Colon Carcinoma Metastatic in the Lung (tissue), 2 donors: ENCODE results near the genes PROX1 and SMYD2.

GRCh38 chr1:213070320-213070851 lies 19.3 kb downstream of the RPS6KC1 start:
- PRO-cap, 2 experiments = no peak in any of the 2 experiments

GRCh38 chr1:213975710-213976151 lies 12.0 kb upstream of the PROX1 start:
- PRO-cap, 2 experiments = no peak in any of the 2 experiments

- PRO-cap, 2 experiments = peak in 2 of 2 experiments; most common plus-strand start chr1:213987947 (in 2)
These were observed at the start of gene PROX1 for GRCh38 chr1:213987913-213988585. TSS of gene PROX1 (plus strand) at chr1:213987973.

DNA sequence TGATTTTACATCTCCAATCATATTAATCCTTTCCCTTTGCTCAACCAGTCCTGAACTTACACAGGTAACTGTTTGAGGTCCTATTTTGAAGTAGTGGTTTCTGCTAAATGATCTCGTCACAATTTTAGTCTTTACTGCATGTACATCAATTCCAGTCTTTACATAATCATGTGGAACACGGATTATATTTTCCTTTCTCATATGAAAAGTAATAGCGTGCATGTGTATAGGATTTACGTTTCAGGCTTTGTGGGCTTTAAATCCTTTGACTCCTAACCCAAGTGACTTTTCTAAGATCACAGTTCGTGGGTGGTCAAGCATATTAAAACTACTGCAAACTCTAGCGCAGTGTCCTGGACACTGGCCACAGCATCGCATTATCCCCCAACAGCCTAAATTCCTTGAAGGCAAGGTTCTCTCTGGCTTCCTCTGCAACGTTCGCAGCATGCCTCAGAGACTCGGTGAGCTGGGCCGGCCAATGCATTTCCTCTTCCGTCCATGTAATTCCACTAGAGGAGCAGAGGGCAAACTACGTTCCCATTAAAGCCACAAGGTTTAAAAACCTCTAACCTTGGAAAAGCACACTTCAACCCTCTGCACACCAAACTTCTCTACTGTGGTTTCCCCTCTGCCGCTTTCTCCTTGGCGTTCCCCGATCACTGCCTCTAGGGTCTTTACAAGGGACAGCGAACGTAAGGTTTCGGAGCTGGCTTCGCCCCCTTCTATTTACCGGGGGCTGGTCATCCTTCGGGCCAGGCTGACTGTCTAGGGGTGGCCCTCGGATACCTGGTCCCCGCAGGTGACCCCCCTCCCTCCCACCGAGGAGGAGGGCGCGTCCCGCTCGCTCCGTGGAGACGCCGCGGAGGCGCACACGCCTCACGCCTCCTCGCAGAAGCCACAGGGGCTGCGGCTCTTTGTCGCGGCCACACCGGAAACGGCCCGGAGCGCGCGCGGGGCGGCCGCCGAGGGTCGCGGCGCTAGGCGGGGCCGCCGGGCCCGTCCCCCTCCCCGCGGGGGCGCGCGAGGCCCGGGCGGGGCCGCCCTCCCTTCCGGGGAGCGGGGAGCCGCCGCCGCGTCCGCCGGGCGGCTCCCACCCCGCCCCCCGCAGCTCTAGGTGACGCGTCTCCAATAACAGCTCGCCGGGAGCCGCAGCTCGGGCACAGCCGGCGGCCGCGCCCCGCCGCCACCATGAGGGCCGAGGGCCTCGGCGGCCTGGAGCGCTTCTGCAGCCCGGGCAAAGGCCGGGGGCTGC lies at the start of gene SMYD2:
Gene SMYD2 (plus strand): TSS at position 1,093 of the 1,252 bp plus-strand sequence.
- PRO-cap, 2 experiments = peak in 2 of 2 experiments; most common plus-strand start position 1,160 of the sequence (in 2); most common minus-strand start position 1,104 of the sequence (in 2)

DNA sequence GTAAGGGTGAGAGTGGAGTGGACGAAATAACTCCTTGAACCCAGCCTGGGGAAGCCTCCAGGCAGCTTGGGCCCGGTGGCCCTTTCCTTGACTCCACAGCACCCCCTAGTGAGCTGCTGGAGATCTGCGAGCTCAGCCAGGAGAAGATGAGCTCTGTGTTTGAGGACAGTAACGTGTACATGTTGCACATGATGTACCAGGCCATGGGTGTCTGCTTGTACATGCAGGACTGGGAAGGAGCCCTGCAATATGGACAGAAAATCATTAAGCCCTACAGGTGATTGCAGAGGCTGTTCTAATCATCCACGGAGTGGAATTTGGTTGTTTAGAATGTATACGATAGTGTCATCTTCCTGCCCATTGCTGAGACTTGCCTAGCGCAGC lies 50.9 kb downstream of the SMYD2 start:
- PRO-cap, 2 experiments = no peak in any of the 2 experiments

DNA sequence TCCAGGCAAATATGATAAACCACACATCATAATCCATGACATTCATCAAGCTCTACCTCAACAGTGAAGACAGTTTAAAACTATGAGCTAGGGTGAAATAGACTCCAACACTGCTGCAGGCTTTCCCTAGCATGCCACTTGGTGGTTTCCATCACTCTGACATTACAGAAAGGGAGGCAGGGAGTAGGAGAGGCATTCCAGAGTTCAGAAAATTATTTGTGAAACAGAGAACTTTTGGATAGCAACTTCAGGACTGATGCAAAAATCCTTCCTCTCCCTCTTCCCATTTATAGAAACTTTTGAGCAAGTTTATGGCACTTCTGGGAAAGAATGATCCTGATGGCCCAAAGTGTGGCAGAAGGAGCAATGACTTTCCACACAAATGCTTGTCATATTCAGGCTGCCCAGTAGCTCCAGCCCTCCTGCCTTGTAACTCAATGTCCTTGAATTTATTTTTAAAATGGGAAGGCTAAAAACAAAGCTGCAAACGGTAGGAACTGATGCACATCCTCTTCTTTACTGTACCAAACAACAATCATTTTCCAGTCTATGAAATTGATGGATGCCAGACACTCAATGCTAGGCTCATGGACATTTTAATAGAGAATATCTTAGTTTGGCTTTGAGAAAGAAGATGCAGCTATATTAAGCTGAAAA lies 70.8 kb downstream of the SMYD2 start:
- PRO-cap, 2 experiments = no peak in any of the 2 experiments

DNA sequence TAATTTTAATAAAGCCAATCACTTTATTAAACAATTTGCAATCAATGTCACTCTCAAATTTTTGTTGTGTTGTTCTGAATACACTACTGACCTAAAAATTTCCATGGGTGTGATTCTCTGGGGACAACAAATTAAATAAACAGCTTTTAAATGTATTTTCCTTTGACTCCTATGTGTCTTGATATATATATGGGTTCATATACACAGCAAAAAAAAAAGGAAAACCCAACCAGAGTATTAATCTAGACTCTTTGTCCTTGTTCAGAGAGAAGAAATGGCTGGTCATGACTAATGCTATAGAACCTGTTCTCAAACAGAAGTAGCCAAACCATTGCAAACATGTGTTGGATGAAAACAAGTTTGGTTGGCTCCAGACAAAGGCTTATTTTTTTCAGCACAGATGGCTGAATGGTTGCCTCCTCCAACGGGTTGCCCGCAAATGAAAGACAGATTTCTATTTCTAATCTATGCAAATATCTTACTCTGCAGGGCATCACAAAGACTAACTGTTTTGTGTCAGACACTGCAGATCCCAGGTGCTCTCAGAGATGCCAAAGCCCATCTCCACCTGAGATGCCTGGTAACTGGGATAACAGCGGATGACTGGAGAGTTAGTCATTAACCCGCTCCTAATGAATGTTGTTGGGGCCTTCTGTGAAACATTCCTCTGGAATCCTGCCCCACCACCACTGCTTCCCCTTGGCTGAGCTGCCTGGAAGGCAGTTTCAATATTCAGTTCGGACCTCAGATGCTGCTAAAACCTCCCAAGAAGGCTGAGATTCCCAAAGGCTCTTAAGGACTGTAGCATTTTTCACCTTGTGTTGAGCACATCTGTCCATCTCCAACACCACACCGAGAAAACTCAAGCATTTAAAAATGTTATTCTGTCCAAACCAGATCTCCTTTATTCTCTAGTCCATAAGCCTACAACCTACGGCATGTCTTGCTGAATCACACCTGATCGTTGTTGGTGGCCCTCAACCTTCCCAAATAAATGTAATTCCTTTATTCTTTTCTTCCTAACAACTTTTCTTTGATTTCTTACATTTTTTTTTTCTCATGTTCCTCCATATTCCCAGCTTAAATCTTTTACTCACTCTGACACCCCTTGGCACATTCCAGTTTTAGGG lies 104.5 kb downstream of the PTPN14 start:
- PRO-cap, 2 experiments = no peak in any of the 2 experiments

GRCh38 chr1:214451649-214452198 lies 99.7 kb downstream of the PTPN14 start:
- PRO-cap, 2 experiments = no peak in any of the 2 experiments

DNA sequence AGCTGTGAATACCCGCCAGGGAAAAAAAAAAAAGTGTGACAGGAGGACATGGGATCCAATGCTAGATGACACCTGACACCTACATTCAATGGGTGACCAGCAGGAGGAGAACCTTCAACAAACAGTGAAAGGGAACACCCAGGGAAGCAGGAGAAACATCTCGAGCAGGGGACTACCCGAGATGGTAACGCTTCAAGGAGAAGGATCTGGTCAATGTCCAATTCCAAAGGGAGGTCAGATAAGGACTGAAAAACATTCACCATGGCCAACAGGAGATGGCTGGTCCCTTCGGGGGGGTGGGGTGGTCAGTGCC lies 46.3 kb downstream of the PTPN14 start:
- PRO-cap, 2 experiments = no peak in any of the 2 experiments

GRCh38 chr1:214646535-214646747 lies 43.4 kb downstream of the CENPF start:
- PRO-cap, 2 experiments = no peak in any of the 2 experiments

- PRO-cap, 2 experiments = no peak in any of the 2 experiments
These were observed 172.8 kb upstream of the KCTD3 start for GRCh38 chr1:215394179-215394913.

- PRO-cap, 2 experiments = no peak in any of the 2 experiments
These were observed 16.1 kb downstream of the KCTD3 start for GRCh38 chr1:215582858-215584039.

DNA sequence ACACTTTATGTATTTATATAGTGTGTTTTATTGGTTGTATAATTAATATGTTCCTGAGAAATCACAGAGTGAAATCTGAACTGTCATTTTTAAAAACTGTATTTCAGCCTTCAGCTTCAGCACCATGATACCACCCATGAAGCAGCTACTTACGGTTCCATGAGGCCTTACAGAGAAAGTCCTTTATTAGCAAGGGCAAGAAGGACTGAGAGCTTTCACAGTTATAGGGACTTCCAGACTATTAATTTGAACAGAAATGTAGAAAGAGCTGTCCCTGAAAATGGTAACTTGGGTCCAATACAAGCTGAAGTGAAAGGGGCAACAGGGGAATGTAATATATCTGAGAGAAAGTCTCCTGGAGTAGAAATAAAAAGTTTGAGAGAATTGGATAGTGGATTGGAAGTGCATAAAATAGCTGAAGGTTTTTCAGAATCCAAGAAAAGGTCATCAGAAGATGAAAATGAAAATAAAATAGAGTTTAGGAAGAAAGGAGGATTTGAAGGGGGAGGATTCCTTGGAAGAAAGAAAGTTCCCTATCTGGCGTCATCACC lies 52.9 kb downstream of the KCTD3 start:
- PRO-cap, 2 experiments = no peak in any of the 2 experiments

DNA sequence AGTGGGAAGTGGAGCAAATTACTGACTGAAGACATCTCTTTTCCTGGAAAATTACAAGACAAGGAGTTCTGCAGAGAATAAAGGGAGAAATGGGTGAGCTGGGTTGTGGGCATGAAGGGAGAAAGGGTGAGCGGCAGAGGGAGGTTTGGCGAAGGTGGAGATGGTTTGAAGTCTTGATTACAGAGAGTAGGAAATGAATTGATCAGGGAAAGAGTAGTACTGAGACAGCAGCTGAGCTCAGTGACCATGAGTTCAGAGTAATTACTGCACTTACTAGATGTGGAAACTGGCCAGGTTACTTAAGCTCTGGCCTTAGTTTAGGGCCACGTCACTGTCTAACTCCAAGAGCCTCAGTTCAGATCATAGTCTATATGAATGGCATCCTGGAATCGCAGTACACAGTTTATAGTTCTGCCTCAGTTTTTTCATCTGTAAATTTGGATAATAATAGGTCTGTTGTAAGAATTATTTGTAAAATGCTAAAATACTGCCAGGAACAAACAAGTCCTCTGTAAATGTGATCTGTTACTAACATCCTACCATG lies 78.0 kb downstream of the KCTD3 start:
- PRO-cap, 2 experiments = no peak in any of the 2 experiments

- PRO-cap, 2 experiments = no peak in any of the 2 experiments
These were observed 240.2 kb downstream of the USH2A start for GRCh38 chr1:216182890-216183559.

GRCh38 chr1:216903179-216903854 lies 180.1 kb upstream of the ESRRG start:
- PRO-cap, 2 experiments = no peak in any of the 2 experiments

DNA sequence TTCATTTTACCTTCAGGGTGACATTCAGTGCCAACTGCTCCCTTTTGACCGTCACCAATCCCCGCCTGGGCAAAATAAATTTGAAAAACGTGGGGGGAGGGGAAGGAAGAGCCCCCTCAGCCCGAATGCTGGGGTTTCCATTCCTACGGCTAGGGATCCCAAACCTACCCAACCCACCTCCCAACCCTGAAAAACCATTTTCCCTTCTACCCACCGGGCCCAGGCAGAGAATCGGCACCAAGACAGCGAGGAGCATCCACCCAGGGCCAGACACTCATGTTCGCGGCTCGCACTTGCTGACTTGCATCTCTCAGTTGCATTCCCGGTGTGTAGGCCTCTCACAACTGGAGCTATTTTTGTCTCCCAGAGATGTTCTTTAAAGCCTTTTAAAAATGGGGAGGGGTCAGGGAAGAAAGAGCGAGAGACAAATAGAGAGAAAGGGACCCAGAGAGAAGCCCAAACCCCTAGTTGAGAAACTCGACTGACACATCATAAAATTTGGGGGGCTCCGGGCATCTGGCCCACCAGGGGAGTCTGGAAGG lies 367.1 kb upstream of the ESRRG start:
- PRO-cap, 2 experiments = no peak in any of the 2 experiments

GRCh38 chr1:218371808-218372279 lies 26.7 kb downstream of the TGFB2 start:
- PRO-cap, 2 experiments = no peak in any of the 2 experiments

GRCh38 chr1:218494500-218494988 lies 149.4 kb downstream of the TGFB2 start:
- PRO-cap, 2 experiments = no peak in any of the 2 experiments

- PRO-cap, 2 experiments = no peak in any of the 2 experiments
These were observed 240.3 kb downstream of the TGFB2 start for GRCh38 chr1:218585266-218585994.